Uterus (tissue), 7 donors: Measurements from ENCODE around the gene LONP2.

DNA sequence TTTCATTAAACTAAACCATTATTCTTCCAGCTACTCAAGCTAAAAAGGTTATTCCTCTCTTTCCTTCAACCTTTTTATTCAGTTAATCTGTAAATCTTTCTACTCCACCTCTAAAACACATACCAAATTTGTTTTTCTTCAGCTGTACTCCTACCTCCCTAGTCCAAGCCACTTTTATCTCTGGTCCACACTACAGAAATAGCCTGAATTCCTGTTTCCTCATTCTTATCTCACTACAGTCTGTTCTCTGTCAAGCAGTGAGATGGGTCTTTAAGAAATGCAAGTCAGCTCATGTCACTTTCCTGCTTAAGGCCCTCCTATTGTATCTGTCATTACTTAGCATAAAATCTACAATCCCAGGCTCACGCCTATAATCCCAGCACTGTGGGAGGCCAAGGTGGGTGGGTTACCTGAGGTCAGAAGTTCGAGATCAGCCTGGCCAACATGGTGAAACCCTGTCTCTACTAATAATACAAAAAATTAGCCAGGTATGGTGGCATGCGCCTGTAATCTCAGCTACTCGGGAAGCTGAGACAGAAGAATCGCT lies 7.0 kb downstream of the PHKB start:
- PRO-cap, 4 experiments, result no peak in any of the 4 experiments
- RAMPAGE, long total RNA, 2 experiments, result no peak in any of the 2 experiments
- RRBS, result no CpG with 5 or more reads among the region's 5 CpGs

GRCh38 chr16:47499690-47500101 lies 38.6 kb downstream of the PHKB start:
- PRO-cap, 4 experiments, result no peak in any of the 4 experiments
- RAMPAGE, long total RNA, 2 experiments, result no peak in any of the 2 experiments
- RRBS, result no CpG with 5 or more reads among the region's 7 CpGs

DNA sequence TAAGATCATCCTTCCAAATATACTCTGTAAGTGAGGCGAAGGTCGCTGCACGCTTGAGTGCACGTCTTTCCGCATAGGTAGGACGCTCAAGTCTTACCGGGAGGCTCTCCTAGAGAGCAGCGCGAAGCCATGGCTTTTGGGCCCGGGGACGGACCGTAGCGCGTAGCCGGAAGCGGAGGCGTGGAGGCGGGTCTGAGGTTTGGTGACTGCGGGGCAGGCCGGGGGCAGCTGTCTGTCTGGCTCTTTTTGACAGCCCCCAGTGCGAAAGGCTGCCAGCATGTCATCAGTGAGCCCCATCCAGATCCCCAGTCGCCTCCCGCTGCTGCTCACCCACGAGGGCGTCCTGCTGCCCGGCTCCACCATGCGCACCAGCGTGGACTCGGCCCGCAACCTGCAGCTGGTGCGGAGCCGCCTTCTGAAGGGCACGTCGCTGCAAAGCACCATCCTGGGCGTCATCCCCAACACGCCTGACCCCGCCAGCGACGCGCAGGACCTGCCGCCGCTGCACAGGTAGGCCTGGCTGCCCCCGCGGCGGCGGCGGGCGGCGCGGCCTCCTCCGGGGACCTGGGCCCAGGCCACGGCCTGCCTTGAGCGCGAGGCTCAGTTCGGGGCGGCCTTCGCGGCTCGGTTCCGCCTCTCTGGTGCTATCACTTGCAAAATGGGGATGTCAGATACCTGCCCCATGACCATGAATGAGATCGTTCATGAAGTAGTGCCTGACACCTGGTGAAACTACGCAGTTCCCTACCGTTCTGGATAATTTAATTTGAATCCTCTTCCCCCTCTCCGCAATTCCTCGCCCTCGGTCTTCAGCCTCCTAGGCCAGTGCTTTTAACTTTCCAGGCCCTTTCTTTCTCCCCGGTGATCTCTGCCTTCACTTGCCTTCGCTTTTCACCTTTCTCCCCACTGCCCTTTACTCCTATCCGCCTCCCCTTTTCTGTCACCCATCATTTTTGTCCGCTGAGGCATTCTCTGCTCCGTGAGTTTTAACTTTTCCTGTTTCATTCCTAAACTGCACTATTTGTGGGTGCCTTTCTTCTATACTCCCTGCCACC lies at the start of gene LONP2:
TSS of gene LONP2 (plus strand) at position 189 of the 1,055 bp plus-strand sequence.
- PRO-cap, 4 experiments, result peak in 4 of 4 experiments; most common plus-strand start position 189 of the sequence (in 4); most common minus-strand start position 81 of the sequence (in 2)
- RAMPAGE, long total RNA, 2 experiments, result start-site peak on the plus strand in 1 of 2 experiments, centred at position 214 of the sequence, 412 reads per replicate
- RRBS, result 1% methylated on average over 10 of the region's 71 CpGs

- PRO-cap, 4 experiments, result no peak in any of the 4 experiments
- RAMPAGE, long total RNA, 2 experiments, result no peak in any of the 2 experiments
- RRBS, result no CpG with 5 or more reads among the region's 3 CpGs
These were observed 1.5 kb downstream of the LONP2 start for GRCh38 chr16:48245637-48246002.

DNA sequence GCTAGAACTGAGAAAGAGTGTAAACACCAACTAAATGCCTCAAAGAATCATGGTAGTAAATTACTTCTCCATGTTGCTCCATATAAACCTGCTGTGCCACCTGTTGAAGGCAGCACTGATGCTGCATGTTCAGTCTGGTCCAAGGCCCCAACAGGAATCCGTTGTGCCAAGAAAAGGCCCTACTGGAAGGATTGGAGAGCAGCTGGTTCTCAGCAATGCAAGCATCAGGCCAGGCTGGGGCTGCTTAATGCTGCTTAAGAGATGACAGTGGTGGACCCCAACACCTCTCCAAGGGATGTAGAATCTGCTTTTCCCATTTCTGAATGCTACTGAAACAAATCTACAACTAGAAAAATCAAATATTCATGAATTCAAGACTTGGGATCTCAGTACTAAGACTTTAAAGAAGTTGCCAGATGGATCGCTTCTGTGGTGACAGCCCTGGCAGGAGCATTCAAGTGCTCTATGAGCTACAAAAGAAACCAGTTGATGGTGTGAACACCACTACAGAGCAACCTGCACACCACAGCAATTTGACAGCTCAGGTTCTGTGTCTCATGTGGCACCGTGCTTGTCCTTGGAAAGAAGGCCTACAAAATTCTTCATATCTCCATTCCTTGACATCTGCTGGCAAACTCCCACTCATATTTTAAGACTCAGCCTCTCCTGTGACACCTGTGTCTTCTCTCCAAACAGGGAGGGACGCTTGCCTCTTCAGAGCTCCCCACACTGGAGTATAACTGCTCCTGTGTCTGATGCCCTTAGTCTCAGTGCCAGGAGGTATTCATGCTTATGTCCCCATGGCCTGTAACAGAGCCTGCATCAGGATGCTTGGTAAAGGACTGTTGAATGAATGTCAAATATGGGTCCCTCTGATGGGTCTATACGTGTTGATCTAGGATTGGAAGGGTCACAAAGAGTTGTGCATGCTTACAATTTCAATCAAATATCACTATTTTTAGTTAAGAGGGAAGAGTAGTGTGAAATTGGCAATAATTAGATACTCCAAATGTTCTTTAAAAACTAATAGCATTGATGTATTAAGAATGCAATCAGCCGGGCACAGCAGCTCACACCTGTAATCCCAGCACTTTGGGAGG lies 42.5 kb downstream of the SIAH1 start:
- PRO-cap, 4 experiments, result no peak in any of the 4 experiments
- RAMPAGE, long total RNA, 2 experiments, result no peak in any of the 2 experiments
- RRBS, result no CpG with 5 or more reads among the region's 6 CpGs

DNA sequence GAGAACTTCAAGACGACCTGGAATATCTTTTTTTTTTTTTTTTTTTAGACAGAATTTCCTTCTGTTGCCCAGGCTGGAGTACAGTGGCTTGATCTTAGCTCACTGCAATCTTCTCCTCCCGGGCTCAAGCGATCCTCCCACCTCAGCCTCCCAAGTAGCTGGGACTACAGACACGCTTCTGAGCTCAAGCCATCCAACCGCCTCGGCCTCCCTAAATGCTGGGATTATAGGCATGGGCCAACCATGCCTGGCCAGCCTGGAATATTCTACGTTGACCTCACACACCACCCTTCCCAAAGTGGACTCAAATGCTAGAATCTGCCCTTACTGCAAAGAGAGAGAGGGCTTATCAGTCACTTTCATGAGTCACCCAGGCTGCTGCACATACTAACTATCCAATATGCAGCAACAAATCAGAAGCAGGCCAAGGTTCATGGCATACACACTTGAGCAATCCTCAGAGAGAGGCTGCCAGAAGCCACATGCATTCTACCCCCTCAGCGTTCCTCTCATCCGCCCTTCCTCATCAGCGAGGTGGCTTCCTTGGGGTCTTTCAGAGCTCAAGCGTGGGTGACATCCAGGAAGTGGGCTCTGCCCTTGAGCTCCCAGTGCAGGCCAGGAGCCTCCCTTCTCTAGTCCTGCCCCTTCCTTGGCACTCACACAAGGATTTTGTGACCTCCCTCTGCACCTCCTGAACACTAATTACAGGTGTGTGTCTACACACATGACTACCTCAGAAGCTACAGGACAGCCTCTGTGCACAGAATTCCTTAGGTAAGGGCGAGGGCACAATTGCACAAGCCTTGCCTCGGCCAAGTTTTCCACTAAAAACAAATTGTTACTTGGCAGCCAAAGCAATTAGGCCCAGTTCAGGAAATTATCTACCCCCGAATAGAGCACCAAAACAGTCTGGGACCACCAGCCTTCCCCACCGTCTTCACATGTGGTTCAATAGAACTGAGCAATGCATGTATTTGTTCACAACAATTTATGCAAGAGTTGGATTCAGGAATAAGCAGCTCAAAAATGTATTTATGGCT lies 24.9 kb upstream of the SIAH1 start:
- PRO-cap, 4 experiments, result no peak in any of the 4 experiments
- RAMPAGE, long total RNA, 2 experiments, result no peak in any of the 2 experiments
- RRBS, result no CpG with 5 or more reads among the region's 15 CpGs

GRCh38 chr16:48499856-48500519 lies 110.0 kb downstream of the N4BP1 start:
- PRO-cap, 4 experiments, result no peak in any of the 4 experiments
- RAMPAGE, long total RNA, 2 experiments, result no peak in any of the 2 experiments
- RRBS, result no CpG with 5 or more reads among the region's 3 CpGs

DNA sequence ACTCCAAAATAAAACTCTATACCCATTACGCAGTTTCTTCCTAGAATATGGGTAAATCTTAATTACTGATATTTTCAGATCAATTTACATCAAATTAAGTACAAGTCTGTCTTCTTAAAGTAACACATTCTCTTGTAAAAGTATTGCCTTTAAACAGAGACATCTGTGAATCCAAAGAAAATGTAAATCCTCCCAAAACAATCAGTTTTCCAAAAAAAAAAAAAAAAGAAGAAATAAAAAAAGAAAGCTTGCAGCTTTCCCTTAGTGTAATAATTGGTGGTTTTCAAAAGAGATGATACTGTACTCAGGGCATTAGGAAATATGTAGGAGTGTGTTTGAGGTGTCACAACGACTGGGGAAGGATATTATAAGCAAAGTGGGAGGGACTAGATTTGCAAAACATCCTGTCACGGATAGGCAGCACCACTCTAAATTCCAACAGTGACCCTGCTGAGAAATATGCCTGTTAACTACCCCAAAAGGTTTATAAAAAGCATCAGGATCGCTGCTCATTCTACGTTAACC lies 51.8 kb downstream of the N4BP1 start:
- PRO-cap, 4 experiments, result no peak in any of the 4 experiments
- RAMPAGE, long total RNA, 2 experiments, result no peak in any of the 2 experiments
- RRBS, result no CpG with 5 or more reads among the region's 5 CpGs

- PRO-cap, 4 experiments, result no peak in any of the 4 experiments
- RAMPAGE, long total RNA, 2 experiments, result no peak in any of the 2 experiments
- RRBS, result no CpG with 5 or more reads among the region's 18 CpGs
These were observed 1.7 kb downstream of the N4BP1 start for GRCh38 chr16:48608085-48608907.

DNA sequence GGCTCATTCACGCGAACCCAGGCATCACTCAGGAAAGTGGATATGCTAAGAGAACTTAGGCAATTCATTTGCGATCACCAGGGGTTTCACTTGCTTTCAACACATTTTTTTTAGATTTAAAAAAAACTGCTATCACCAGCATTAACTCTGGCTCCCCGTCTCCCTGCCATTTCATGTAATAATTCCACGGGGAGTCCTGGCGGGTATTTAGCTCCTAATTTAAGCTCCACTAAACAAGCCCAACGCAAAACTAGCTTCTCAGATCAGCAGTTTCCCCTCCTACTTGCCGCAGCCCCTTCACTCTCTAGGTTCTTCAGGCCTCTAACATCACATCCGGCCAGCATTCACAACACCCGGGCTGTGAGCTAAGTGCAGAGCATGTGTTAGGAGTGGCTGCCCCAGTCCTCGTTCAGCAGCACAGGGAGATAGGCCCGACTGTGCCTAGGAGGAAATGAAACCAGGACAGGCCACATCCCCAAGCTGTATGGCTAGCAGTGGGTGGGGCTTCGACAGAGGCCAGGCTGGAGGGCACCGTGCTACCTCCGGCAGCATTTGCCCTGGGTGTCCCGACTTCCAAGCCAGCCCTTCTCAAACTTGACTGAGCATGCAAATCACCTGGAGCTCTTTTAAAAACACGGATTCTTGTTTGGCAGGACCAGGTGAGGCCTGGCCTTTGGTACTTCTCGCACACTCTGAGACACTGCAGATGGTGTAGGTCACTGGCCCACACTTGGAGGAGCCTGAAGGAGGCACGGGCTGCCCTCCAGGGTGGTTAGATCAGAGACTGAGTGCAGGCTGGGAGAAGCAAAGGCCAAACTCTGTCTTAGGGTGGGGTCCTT lies 201.8 kb downstream of the C16orf78 start:
- PRO-cap, 4 experiments, result no peak in any of the 4 experiments
- RAMPAGE, long total RNA, 2 experiments, result no peak in any of the 2 experiments
- RRBS, result no CpG with 5 or more reads among the region's 19 CpGs

- PRO-cap, 4 experiments, result peak in 1 of 4 experiments; most common plus-strand start chr16:49833379 (in 1)
- RAMPAGE, long total RNA, 2 experiments, result no peak in any of the 2 experiments
- RRBS, result no CpG with 5 or more reads among the region's 21 CpGs
These were observed 22.8 kb downstream of the ZNF423 start for GRCh38 chr16:49832837-49833753.

GRCh38 chr16:49837692-49838062 lies 18.2 kb downstream of the ZNF423 start:
- PRO-cap, 4 experiments, result no peak in any of the 4 experiments
- RAMPAGE, long total RNA, 2 experiments, result no peak in any of the 2 experiments
- RRBS, result 50% methylated on average over 2 of the region's 9 CpGs

DNA sequence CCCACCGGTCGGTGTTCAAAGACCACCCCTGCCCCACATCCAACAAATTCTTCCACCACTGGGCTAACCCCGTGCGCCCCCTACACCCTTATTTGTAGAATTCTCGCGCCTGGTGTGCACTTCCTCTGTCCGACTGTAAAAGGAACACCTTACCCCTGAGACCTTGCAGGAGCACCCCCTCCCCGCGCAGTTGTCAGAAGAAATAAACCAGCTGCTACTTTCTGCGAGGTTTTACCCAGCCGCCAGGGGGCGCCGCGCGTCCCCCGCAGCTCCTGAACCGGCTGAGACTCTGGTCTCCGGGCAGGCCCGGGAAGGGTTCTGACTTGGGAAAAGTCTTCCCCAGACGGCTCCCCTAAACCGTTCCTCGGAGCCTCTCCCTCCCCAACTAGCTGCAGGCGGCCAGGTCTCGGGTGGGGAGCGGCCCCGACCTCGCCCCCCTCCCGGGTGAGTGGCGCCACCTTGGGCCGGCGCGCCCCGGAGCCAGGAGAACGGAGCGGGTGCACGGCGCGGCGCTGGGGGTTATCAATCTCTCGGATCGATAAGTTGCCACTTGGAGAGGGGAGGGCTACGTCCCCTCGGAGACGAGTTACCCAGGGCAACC lies 1.8 kb upstream of the ZNF423 start:
- PRO-cap, 4 experiments, result peak in 2 of 4 experiments; most common plus-strand start position 292 of the sequence (in 1); most common minus-strand start position 137 of the sequence (in 1)
- RAMPAGE, long total RNA, 2 experiments, result no peak in any of the 2 experiments
- RRBS, result no CpG with 5 or more reads among the region's 44 CpGs

- PRO-cap, 4 experiments, result peak in 4 of 4 experiments; most common plus-strand start chr16:49859394 (in 4); most common minus-strand start chr16:49859265 (in 2)
- RAMPAGE, long total RNA, 2 experiments, result no peak in any of the 2 experiments
- RRBS, result no CpG with 5 or more reads among the region's 37 CpGs
These were observed 3.4 kb upstream of the ZNF423 start for GRCh38 chr16:49859072-49860002.

DNA sequence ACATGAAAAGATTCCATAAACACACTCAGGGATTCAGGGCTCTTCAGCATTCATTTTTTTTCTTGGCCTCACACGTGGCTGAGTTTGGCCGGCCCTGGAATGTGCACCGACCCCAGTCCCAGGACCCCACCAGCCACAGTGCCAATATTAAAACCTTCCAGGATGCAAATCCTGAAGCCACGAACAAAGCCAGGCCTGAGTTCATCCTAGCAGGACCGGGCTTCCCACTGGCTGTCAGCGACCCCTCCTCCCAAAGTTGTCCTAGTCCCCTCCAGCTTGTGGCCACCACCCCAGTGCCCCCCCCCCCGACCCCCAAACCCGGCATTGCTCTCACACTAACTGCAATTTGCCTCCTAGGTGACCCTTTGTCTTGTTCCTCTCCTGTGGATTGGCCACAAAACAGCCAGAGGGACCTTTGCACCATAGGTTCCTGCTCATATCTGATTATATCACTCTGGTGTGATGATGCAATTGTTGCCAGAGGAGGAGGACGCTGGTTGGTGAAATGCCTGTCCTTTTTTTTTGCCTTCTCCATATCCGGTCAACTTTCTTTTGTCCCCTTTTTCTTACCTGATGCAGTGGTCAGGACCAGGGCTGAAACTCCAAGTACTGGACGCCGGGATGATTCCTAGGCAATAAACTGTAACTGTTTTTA lies 27.9 kb upstream of the ZNF423 start:
- PRO-cap, 4 experiments, result no peak in any of the 4 experiments
- RAMPAGE, long total RNA, 2 experiments, result no peak in any of the 2 experiments
- RRBS, result 89% methylated on average over 4 of the region's 12 CpGs

DNA sequence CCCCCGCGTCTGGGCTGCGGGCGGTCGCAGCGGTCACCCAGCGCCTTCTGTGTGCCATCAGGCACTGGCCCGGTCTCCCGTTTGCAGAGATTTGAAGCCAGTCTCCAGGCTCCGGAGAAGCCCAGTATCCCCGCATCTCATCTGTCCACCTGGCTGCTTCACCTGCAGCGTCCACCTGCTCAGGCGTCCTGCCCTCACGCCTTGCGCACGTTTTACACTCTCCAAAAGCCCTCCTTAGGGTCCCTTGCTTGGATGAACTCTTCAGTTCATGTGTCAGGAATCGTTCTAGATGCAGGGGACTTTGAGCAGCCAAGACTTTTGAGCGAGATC lies 776 bp downstream of the HEATR3 start:
- PRO-cap, 4 experiments, result no peak in any of the 4 experiments
- RAMPAGE, long total RNA, 2 experiments, result no peak in any of the 2 experiments
- RRBS, result 0% methylated on average over 2 of the region's 18 CpGs

- PRO-cap, 4 experiments, result no peak in any of the 4 experiments
- RAMPAGE, long total RNA, 2 experiments, result no peak in any of the 2 experiments
- RRBS, result no CpG with 5 or more reads among the region's 6 CpGs
These were observed 32.1 kb downstream of the TENT4B start for GRCh38 chr16:50185020-50185738.

- PRO-cap, 4 experiments, result peak in 1 of 4 experiments; most common plus-strand start chr16:50203312 (in 1)
- RAMPAGE, long total RNA, 2 experiments, result no peak in any of the 2 experiments
- RRBS, result no CpG with 5 or more reads among the region's 3 CpGs
These were observed 50.2 kb downstream of the TENT4B start for GRCh38 chr16:50203233-50203702.

DNA sequence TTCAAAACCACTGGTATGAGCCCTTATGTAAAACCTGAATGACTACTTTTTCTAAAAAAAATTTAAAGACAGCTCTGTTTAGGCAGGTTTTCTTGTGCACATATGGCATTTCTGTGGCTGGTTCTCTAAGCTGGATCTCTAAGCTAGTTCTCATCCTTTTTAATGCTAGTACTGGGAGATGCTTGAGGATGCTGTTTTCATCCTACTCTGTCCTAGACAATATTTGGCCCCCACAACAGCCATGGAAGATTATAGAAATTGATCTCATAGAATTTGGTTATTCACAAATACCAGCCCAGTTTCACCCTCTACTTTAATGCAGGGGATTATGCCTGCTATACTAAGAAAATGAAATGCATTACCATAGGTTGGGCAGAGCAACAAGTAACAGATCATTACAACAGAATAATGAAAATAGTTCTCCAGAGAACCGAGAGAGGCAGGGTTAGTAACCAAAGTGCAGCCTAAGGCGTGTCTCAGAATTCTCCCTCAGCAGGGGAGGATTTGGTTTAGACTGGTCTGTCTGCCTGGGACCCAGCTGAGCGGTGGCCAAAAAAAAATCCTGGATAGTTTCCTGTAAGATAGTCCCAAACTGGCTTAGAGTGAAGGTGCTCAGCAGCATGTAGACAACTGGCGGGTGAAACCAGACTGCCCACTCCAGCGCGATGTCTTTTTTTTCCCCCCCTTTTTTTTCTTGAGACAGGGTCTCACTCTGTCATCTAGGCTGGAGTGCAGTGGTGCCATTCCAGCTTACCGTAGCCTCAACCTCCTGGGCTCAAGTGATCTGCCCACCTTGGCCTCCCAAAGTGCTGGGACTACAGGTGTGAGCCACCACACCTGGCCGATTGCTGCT lies 30.8 kb upstream of the ADCY7 start:
- PRO-cap, 4 experiments, result no peak in any of the 4 experiments
- RAMPAGE, long total RNA, 2 experiments, result no peak in any of the 2 experiments
- RRBS, result no CpG with 5 or more reads among the region's 8 CpGs

- PRO-cap, 4 experiments, result no peak in any of the 4 experiments
- RAMPAGE, long total RNA, 2 experiments, result no peak in any of the 2 experiments
- RRBS, result no CpG with 5 or more reads among the region's 8 CpGs
These were observed 5.7 kb downstream of the ADCY7 start for GRCh38 chr16:50272056-50272528.